Measurements from ENCODE around the genes GAB4, SLC25A18 and GGTLC3.

GRCh38 chr22:10961403-10961816 is 4566.6 kb upstream of the OR11H1 start:
- RRBS: no CpG with 5 or more reads among the region's 36 CpGs

- RRBS: 5% methylated on average over 5 of the region's 47 CpGs
Measured at GRCh38 chr22:16609959-16610544, 17.4 kb upstream of the CCT8L2 start.

- RRBS: 93% methylated on average over 5 of the region's 15 CpGs
Measured at GRCh38 chr22:17008146-17008382, at the start of gene GAB4. Gene GAB4, minus strand, starts transcription at chr22:17008222.

- RRBS: 3% methylated on average over 63 of the region's 92 CpGs
Measured at GRCh38 chr22:17170898-17172212, 12.3 kb upstream of the HDHD5 start.

GRCh38 chr22:17228632-17229402 is 9.6 kb upstream of the ADA2 start:
- RRBS: no CpG with 5 or more reads among the region's 9 CpGs

DNA sequence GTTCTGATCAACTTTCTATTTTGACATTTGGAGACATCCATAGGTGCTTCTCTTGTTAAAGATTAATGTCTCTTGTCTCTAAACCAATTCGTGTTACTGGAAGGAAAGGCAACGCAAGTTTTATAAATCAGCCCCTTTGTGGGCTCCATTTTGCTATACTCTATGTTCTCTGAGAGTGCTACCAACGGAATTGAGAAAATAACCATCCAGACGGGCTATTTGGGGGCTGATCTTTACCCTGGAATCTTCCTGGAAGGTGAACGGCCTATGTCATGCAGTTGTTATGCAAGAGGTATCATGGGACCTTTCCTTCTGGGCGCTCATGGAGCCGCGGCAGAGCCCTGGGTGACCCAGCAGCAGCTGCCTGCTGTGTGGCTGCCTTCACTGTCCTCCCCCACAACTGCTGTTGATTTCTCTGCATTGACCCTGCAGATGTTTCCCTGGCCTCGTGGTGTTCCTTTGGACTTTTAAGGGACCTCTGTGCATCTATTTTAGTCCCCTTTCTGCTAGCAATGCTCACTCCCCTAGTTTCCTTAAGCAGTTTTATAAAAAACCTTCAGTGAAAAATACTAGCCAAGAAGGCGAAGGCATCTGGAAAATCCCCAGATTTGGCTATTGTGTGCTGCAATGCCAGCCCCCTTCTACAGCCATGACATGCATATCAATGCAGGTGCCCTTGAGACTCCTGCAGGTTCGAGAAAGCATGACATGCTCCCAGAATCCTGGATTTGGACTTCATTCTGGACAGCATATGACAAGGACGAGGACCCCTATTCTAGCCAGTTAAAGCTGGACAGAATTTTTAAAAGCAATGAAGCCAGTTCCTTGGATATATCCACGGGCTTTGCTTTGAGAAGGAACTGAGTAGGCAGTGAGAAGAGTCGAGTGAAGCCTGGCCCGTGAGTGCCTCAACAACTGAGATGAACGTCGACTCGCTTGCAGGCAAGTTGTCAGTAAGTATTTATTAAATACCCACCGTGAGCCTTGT is at the start of gene SLC25A18:
Gene SLC25A18, plus strand, starts transcription at position 738 of the 988 bp plus-strand sequence.
- RRBS: no CpG with 5 or more reads among the region's 19 CpGs

- RRBS: 100% methylated on average over 1 of the region's 26 CpGs
Measured at GRCh38 chr22:17570629-17571648, 7.6 kb downstream of the SLC25A18 start.

GRCh38 chr22:17579475-17580029 is 16.3 kb downstream of the SLC25A18 start:
- RRBS: no CpG with 5 or more reads among the region's 16 CpGs

GRCh38 chr22:17795904-17796732 is 21.8 kb upstream of the BID start:
- RRBS: 93% methylated on average over 5 of the region's 21 CpGs

- RRBS: no CpG with 5 or more reads among the region's 12 CpGs
Measured at GRCh38 chr22:17804655-17805089, 30.4 kb upstream of the BID start.

DNA sequence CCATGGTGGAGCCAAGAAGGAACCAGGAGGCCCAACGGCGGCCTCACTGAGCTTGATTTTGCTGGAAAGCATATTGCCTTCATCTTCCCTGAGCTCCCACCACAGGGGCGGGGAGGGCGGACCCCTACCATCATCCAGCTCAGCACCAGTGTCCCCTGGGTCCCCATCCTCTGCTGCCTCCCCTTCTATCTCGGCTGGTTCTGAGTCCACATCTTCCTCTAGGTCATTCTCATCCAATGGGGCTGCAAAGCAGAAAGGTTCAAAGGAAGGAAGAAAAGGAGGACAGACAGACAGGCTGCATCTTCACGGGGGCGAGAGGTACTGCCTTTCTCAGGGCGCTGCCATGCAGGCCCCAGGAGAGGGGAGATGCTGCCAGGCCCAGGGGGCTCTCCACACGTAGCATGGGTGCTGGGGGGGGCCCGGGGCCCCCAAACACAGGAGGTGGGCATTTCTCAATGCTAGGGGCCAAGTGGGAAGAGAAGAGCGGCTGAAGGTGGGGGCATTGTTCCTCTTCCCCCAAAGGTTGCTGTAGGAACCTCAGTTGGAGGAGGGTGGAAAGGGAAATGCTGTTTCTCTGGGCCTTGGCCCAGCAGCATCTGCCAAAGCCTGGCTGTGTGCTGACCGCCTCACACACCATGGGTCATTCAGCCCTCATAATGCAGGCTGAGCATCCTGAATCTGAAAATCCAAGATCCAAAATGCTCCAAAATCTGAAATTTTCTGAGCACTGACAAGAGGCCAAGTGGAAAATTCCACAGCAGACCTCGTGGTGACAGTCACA is 48.7 kb upstream of the BID start:
- RRBS: no CpG with 5 or more reads among the region's 13 CpGs

GRCh38 chr22:17870600-17870799 is 96.2 kb upstream of the BID start:
- RRBS: no CpG with 5 or more reads among the region's 4 CpGs

DNA sequence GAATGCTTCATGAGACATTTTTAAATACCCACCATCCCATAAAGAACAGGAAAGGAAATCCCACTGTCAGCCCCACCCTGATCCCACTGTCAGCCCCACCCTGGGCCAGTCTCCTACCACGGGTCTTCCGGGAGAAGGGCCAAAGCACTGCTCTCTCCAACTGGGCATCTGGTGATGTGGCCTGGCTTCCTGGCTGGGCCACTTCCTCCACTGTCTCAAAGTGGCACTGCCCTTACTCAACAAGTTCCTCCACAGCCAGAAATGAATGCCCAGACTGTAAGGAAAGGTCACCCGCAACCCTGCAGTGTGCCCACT is 73.5 kb downstream of the MICAL3 start:
- RRBS: no CpG with 5 or more reads among the region's 3 CpGs

DNA sequence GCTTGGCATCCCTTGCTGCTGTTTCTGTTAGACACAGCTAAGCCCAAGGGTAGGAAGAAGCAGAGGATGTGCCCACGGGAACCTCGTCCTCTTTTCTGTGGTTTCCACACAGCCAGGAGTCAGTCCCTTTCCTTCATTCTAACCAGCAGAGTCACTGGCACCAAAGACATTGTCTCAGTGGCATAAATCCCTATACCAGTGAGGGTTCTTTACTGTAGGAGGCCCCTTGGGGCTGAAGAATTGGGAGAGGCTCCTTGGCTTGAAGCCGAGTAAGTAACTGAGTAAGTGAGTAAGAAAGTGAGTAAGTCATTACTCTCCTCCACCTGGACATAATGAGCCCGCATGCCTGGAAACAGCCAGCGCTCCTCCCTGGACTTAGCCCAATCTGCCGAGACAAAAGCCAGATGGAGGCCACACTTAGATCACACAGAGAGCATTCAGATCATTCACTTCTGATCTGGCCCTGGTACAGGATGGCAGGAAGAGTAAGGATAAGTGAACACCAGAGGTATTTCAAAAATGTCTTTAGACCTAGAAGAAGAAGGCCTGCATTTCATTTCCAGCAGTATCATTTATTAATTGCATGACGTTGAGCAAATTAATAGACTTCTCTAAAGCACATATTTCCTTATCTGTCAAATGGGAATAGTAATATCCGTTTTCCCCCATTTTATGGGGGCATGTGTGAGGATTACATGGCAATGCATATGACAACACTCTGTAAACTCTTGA is 8.1 kb upstream of the MICAL3 start:
- RRBS: no CpG with 5 or more reads among the region's 8 CpGs

- RRBS: no CpG with 5 or more reads among the region's 9 CpGs
Measured at GRCh38 chr22:18056722-18057301, 21.0 kb upstream of the PEX26 start.

- RRBS: no CpG with 5 or more reads among the region's 15 CpGs
Measured at GRCh38 chr22:18083016-18083798, 5.4 kb downstream of the PEX26 start.

DNA sequence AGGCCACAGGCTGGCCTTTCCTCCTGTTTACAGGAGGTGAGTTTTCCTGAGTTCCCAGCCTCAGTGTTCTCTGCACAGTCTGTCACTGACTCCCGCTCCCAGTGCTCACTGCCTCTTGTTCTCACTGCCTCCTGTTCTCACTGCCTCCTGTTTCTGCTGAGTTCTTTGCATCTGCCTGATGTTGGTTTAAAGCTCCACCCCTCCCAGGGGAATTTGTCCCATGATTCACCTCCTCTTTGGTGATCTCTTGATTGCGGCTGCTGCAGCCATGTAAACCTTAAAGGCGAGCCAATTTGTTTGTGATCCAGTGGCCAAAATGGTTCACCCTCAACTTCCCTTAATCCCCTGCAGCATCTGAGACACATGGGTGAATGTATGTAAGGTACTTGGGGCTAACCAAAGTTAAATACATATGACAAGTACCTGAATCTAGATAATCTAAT is 6.0 kb upstream of the TUBA8 start:
- RRBS: no CpG with 5 or more reads among the region's 3 CpGs

DNA sequence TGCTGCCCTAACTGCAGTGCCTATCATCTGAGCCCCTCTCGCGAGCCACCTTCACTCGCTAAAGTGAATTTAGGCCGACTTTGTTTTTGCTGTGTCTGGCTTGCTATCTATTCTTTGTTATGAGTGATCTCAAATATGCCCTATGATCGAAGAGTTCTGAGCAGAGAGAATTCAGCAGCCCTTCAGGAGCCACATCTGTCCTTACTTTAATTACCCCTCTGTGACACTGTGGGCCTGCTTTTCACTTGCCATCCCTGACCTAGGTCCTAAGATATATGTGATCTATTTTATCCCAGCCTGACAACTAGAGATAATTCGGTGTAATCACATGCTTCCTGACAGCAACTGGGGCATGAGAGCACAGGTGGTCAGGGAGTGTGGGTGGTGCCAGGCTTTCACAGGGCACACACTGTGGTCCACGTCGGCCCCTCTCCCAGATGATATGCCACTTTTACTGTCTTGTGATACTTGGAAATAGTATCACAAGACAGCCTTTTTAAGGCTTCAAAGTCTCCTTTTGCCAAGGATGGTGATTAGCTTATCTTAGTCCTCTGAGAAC is 3.8 kb downstream of the TUBA8 start:
- RRBS: no CpG with 5 or more reads among the region's 8 CpGs

- RRBS: no CpG with 5 or more reads among the region's 5 CpGs
Measured at GRCh38 chr22:18517940-18518285, at the start of gene GGTLC3. Gene GGTLC3, minus strand, starts transcription at chr22:18518161.

GRCh38 chr22:18950657-18951124 is 14.6 kb upstream of the PRODH start:
- RRBS: no CpG with 5 or more reads among the region's 16 CpGs